Measurements from ENCODE around the genes TTC17, ACCSL and TSPAN18.

DNA sequence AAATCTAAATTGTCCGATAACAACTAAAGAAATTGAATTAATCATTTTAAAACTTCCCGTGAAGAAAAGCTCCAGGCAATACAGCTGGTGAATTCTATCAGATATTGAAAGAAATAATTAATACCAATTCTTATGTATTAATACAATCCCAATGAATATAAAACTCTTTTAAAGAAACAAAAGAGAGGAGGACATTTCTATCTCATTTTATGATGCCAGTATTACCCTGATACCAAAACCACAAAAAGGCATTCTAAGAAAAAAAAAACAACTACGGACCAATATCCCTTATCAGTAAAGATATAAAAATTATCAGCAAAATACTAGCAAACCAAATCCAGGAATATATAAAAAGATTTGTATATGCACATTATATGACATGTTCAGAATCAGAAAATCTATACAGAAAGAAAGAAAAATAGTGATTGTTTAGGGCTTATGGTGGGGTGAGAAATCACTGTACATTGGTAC lies 1006.1 kb downstream of the LRRC4C start:
- PRO-cap: no peak

GRCh38 chr11:41861645-41861952 lies 402.1 kb upstream of the LRRC4C start:
- PRO-cap: no peak

- PRO-cap: bidirectional peak, plus-strand start at chr11:43358943, minus-strand start at chr11:43358815
These were observed at the start of gene TTC17 for GRCh38 chr11:43358678-43359113. TTC17 (plus strand) TSS chr11:43358920.

DNA sequence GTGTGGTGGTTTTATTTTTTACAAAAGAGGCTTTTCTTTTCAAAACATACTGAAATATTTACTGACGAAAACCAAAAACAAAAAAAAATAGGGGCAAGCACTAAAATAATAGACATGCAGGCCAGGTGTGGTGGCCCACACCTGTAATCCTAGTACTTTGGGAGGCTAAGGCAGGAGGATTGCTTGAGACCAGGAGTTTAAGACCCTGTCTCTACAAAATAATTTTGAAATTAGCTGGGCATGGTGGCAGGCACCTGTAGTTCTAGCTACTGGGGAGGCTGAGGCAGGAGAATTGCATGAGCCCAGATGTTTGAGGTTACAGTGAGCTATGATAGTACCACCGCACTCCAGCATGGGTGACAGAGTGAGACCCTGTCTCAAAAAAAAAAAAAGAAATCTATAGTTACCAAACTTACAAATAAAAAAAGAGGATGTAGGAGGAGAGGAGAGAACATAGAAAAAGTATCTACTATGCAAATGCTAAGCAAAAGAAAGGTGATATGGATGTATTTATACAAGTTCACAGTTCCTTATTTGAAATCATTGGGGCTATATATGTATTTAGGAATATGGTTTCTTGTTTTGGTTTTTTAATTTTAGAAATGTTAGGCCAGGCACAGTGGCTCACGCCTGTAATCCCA lies 25.2 kb downstream of the TTC17 start:
- PRO-cap: no peak

DNA sequence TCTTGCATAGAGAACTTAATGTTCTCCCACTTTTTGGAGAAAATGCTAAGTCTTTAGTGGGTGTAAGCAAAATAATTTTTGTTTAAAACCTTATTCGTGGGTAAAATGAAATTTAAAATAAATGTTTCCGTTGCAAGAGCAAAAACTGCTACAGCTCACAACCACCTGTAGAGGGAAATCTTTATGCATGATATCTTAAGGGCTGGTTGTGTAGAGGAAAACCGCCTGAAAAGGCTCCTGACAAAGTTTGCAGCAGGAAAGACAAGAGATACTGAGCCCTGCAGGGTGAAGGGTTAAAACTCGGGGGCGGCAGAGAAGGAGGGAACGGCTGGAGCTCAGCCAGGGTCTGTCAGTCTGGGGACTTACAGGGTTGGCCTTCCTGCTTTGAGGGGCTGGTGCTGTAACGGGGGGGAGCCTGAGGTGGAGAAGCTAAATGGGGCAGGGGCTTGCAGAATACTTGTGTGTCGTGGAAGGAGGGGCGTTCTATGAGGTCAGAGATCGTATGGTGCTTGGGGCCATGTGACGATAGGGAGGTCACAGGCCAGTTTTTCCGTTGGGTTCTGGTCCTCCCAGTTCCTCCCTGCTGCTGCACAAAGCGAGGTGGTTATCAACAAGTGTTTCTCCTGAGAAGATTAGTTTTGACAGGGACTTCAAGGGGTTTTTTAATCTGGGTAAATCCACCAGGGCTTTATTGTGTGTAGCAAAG lies 122.9 kb upstream of the HSD17B12 start:
- PRO-cap: no peak

DNA sequence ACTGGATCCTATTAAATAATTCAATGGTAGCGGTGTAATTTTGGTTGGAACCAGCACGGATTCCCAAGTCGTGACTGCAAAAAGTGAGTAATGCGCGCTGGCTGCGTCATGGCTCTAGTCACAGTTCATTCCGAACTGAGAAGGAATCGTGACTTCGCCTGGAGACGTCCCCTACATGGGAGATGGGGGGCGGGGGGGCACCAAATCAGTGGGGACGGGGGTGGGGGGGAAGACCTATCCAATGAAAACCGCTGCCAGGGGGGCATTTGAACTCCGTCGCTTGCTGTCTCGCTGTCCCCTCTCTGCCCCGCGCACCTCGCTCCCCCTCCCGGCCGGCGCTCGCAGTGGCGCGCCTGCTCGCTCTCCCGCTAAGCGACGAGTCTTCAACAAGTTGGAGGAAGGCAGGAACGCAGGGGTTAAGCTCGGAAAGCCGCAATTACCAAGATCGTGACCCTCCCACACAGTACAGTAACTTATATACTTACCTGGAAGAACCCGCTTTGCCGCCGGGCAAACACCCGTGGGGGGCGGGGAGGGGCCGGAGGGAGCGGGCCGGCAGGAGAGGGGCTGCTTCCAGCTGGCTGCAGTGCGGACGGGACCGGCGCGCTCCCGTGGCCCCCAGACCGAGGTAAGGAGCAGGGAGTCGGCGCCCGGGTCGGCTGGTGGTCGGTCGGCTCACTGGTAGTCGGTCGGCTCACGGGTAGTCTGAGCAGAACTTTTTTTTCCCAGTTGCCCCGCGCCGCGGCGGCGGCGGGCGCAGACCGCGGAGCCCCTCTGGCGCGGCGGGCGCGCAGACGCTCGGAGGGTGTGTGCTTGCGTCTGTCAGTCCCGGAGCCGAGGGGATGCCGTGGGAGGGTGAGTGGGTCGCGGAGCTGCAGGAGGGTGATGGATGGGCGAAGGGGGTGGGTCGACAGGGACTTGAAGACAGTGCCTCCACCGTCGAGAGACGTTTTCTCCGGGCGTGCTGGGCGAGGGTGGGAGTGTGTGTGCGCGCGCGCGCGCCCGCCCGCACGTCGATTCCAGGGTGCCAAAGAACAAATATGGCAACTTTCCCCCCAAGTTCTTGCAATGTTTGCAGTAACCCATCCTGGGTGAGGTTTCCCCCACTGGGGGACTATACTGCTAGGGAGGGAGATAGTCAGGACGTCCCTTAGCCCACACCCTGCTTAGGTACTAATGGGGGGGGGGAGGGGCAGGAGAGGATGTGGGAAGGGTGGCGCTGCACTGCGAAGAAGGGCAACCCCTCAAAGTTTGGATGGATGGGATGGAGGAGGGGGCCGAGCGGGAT lies 101.2 kb upstream of the HSD17B12 start:
- PRO-cap: bidirectional peak, plus-strand start at position 728 of the sequence, minus-strand start at position 680 of the sequence

GRCh38 chr11:43724234-43724934 lies 43.8 kb downstream of the HSD17B12 start:
- PRO-cap: no peak

DNA sequence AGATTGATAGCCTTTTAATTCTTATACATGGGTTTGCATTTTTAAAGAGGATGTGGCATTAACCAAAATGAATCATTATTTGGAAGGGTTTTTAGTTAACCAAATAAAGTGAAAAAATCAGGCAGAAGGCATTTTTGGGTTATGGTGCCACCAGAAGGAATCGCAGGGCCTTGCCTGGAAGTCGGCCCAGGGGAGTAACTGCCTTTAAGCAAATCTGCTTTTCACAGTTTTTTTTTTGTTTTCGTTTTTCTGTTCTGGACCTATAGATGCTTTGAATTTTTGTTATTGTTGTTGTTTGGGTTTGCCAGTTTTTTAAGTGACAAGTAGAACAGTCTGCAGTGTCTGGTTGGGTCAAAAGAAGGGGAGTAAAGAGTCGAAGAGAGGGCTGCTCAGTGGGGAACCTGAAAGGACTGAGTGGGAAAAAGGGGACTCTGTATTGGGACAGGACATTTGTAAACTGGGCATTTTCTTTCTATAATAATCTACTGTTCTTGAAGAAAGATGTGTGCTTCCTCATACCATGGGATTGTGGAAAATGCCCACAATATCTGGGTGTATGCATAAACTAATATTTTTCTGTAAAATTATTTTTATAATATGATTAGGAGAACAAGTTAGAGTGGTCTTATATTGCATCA lies 55.6 kb downstream of the HSD17B12 start:
- PRO-cap: no peak

GRCh38 chr11:43834992-43835564 lies 45.6 kb upstream of the ALKBH3 start:
- PRO-cap: no peak

GRCh38 chr11:43882450-43883359 lies 2.1 kb downstream of the ALKBH3 start:
- PRO-cap: no peak

- PRO-cap: no peak
These were observed 5.7 kb downstream of the ALKBH3 start for GRCh38 chr11:43886285-43886864.

DNA sequence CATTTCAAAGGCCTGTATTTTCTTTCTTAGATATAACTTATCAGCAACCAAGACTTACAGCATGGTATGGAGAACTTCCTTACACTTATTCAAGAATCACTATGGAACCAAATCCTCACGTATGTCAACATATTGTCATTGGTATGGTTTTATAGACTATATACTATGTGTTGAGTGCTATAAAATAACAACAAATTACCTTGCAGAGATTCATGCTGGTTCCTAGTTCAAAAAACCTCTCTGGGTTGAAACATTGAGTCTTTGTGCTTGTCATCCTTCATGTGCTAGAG lies 11.3 kb downstream of the ALKBH3 start:
- PRO-cap: no peak

DNA sequence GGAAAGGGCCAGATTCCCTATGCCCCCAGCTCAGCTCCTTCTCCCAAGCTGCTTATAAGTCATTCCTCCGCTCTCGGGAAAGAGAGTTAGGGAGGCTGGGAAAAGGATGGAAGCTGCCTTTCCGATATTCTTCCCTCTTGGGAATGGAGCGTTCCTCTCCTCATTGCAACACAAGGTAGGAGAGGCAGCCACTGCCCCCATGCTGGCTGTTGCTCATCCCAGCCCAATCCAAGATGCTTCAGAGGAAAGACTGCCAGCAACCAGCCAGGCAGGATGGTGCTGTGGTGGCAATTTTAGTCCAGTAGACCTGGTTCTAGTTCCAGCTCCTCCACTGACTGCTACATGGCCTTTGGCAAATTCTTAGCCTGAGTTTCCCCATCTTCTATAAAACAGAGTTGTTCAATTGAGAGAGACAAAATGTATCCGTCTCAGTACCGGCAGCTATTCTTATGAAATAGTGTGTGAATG lies 13.7 kb upstream of the C11orf96 start:
- PRO-cap: no peak

GRCh38 chr11:43987134-43987923 lies 44.9 kb downstream of the C11orf96 start:
- PRO-cap: no peak

GRCh38 chr11:43989613-43990291 lies 47.3 kb downstream of the C11orf96 start:
- PRO-cap: no peak

- PRO-cap: no peak
These were observed at the start of gene ACCSL for GRCh38 chr11:44047766-44048156. ACCSL (plus strand) TSS chr11:44047981.

- PRO-cap: no peak
These were observed 92.9 kb downstream of the EXT2 start for GRCh38 chr11:44188264-44188868.

GRCh38 chr11:44530631-44531145 lies 34.8 kb upstream of the CD82 start:
- PRO-cap: no peak

GRCh38 chr11:44609050-44609959 lies 43.8 kb downstream of the CD82 start:
- PRO-cap: no peak

DNA sequence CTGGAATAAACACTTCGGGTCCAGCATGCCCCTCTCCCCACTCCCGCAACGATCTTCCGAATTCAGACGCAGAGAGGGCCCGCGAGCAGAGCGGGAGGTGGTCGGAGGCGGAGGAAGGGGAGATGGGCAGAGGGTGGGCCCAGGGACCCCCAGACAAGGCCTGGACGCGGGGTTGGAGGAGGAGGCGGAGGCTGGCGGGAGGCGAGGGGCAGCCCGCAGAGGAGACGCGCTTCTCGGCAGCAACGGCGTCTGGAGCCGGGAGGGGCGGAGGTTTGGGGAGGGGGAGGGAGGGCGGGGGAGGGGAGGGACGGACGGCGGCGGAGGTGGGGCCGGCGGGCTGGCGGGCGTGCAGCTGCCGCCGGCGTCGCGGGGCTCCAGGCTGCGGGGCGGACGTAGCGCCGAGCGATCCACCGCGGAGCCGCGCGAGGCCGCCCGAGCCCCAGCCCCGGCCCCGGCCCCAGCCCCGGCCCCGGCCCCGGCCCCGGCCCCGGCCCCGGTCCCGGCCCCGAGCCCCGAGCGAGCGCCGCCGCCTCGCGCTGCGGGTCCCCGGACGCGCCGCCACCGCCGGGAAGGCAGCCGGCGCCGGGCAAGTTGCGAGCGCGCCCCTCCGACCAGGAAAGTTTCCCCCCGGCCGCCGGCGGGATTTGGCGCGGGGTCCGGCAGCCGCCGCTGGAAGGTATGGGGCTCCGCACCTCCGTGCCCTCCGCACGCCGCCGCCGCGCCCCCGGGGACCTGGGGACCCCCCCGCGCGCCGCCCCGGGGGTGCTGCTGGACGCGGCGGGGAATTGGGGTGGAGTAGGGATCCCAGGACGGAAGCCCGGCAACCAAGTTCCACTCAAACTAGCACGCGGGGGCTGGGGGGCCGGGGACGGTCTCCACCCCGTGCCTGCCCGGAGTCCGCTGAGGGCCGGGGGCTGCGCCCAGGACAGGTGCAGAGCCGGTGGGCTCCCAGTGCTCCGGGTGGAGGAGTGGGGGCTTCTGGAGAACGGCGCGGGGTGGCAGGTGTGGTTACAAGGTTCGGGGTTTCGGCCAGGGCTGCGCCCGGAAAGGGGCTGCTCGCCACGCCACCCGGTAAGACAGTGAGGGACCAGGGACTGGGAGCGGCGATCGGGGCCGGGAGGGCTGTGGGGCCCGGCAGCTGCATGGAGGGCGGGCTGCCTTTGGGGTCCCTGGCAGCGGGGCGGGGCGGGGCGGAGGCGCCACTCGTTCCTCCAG lies at the start of gene TSPAN18:
Gene TSPAN18, plus strand, starts transcription at position 351 of the 1,215 bp plus-strand sequence.
- PRO-cap: no peak

Data from WTC11 (cell line).